ENCODE measurements around the genes GRP, CCBE1 and MC4R.

DNA sequence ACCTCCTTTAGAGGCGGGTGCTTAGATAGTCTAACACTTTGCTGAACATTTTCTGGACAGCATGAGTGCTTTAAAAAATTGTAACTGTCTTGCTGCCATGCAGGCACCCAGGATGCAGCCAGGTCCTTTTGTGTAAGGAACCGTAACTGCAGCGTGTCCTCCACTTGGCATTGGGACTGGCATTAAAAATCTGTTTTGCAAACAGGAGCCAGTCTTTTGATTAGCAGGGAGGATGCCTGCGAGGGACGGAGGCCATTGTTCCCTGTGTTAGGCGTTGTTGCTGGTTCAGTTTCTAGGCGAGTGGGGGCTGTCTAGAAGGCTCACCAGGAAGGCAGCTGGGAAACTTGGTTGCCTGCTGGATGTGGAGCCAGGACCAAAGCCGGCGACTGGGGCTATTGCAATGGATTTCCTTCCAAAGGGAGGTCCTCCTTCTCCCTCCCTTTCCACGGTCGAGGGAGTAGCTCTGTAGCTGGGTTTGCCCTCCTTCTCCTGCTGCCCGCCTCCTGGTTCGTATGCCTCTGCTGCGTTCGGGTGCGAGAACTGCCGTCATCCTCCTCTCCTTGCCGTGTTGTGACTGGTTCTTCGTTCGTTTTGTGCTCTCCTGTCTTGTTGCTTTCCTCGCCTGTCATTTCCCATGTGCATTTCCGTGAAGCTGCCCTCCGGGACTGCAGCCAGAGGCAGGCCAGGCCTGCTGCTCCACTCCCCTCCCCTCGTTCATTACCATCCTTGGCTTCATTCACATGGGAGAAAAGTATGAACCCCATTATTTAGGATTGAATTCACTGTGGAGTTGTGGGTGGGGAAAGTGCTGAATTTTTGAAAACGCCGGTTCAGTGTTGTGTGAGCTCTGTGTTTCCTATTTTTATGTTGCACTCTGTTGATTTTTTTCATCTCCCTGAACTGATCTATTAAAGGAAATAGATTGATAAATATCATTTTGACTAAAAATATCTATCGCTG is 203.4 kb downstream of the NEDD4L start:
- RRBS: no CpG with 5 or more reads among the region's 27 CpGs

DNA sequence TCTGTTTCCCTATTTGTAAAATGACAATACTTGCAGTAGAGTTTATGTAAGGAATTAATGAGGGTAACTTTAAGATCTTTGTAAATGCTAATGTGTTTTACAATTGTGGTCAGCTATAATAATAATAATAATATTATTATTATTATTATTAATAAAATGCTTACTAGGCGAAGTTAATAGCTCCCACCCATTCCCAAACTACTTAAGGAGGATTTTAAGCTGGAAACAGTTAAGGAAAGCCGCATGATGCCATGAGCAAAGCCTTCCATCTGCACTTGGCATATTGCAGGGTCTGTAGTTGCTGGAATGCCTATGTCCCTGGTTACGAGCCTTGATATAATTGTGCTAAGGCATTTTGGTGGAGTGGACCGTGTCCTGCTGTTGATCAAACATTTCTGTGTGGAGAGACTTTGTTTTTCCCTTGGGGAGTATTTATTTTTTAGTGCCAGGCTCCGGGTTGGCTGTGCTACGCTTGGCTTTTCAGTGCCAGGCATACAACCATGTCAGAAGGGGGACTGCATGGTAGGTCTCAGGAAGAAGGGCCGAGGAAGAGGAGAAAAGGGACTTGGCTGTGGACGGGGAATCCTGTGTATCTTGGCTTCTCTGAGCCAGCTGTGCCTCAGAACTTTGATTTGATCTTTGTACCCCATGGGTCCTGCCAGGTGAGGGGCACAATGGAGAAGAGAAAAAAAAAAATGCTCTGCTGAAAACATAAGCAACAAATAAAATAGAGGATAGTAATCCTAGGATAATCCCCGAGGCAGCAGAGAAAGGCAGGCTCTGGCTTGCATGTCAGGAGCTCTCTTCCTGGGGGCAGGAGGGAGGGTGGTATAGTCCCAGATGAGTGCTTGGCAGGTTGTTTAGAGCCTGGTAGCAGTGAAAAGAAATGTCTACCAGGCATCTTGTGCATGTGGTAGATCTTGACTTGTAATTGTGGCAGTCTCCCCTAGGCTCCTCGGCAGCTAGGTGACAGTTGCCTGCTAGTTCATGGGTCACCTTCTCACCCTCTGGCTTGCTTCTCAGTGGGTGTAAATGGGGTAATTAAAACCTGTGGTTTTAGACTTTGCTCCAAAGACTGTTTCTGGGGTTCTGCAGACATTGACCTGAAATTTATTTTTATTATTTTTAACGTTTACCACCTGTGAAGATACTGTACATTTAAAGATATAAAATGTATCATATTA is 232.9 kb downstream of the NEDD4L start:
- RRBS: no CpG with 5 or more reads among the region's 11 CpGs

- RRBS: no CpG with 5 or more reads among the region's 8 CpGs
Measured at GRCh38 chr18:58345043-58345596, 283.8 kb downstream of the ALPK2 start.

GRCh38 chr18:58525887-58526687 is 102.8 kb downstream of the ALPK2 start:
- RRBS: no CpG with 5 or more reads among the region's 5 CpGs

- RRBS: no CpG with 5 or more reads among the region's 5 CpGs
Measured at GRCh38 chr18:58526688-58527227, 102.1 kb downstream of the ALPK2 start.

DNA sequence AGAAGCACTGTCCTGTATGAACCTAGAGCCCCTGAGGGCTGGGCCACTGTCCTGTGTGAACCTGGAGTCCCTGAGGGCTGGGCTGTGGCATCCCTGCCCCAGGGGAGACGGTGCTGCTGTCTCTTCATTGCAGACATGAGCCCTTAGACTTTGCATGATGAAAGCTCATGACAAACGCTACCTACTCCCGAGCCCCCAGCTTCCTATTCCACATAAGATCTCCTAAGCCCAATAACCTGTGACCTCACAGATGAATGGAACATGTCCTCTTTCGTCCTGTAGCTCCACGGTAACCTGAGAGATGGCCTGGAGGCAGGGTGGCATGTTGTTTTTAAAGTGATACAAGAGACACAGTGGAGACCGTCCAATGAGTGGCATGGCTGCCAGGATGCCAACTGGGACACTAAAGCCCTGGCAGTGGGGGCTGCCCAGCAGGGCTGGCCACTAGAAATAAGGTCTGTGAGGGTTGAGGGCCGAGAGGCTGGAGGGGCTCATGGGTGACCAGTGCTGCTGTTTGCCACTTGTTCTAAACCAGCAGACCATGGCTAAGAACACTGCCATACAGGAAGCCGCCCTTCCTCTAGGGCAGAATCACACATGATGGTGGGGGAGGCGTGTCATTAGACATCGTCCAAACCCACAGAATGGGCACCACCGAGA is 72.0 kb downstream of the ALPK2 start:
- RRBS: no CpG with 5 or more reads among the region's 11 CpGs

- RRBS: no CpG with 5 or more reads among the region's 7 CpGs
Measured at GRCh38 chr18:58593843-58594444, 34.9 kb downstream of the ALPK2 start.

DNA sequence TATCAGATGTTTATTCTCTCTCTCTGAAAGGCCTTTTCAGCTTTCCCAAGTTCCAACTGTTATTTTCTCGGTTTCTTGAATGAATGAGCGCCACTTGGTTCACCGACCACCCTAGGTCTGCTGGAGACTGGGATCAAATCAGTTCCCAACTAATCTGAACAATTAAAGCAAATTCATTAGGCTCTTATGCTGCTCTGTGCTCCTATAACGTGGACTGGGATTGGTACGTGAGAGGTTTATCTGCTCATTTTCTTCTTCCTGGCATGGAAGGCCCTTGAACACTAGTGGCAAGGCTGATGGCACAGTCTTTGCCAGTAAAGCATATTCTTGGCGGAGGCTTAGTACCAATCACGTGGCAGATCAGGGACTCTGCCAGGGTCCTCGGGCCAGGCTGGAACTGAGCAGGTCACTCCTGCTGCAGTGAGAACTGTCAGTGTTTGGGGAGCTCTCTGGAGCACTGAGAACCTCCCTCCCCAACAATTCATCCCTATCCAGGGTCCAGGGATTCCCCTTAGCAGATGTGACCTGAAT is 3.6 kb upstream of the ALPK2 start:
- RRBS: no CpG with 5 or more reads among the region's 8 CpGs

DNA sequence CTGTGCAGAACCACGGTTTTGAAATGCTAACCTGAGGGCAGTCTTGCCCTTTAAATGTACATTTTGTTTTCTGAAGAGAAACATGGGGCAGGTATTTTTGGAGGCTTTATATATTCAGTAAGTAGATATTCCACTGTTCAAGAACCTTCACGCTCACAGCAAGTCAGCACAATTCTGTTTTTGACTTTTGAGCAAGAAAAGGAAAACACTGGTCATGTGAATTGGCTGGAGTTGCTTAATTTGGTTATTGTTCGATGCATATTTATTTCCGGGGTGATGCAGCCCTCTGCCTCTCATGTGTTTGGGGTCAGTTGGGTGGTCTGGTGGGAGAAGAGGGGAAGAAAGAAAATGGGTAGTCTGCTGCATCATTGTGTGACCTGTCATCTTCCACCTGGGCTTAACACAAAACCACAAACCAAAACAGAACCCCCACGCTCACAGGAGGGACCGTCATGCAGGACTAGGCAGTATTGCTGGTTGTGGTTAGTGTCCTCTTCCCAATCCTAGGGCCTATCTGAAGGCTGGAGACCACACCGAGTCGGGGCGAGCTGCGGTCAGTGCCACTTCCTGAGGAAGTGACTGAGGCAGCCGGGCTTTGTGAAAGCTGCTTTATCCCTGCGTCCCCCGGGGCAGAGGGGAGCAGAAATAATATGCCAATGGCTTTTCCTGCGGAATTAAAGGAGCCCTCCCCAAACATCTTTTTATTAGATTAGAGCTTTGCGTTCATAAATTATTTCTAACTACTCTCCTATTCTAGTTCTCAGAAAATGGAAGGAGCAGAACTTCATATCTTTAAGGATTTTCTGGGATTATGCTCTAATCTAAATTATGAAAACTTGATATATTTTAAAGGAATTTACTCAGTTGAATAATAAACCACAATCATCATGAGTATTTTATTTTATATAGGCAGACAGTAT is 22.8 kb downstream of the ZNF532 start:
- RRBS: no CpG with 5 or more reads among the region's 15 CpGs

GRCh38 chr18:59219823-59220464 is at the start of gene GRP:
TSS of gene GRP (plus strand) at chr18:59220158.
- RRBS: 66% methylated on average over 22 of the region's 58 CpGs

DNA sequence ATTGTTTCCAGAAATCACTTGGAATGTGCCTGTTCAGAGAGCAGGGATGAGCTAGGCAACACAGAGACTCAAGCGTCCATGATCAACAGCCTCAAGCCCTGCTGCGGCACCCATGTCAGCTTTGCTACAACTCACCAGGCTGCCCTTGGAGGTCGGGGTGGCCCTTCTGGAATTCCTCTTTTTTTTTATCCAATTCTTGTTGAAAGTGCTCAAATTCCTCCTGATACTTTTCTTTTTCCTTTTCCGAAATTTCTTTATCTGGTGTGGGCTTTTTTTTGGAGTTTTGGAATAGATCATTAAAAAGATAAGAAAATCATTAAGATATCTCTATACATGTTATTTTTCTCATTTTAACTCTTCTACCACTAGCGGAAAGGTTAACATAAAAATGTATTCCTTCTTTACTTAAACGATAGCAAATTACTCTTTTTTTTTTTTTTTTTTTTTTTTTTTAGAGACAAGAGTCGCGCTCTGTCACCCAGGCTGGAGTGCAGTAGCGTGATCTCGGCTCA is 13.2 kb downstream of the LMAN1 start:
- RRBS: no CpG with 5 or more reads among the region's 10 CpGs

DNA sequence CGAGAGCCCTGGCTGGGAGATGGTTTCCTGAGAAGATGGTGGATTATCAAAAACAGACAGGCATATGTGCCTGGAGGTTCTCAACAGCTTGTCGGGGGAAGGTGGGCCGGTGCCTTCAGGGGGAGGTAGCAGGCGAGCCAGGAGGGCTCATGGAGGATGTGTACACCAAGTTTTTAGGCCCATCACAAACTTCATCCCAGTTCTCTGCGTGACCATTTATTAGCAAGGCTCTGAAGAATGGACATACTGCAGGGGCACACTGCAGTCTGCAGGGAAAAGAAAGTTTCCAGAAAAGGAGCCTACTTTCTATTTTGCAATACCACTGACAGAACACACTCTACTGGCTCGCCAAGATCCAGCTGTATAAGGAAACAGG is 67.5 kb downstream of the CCBE1 start:
- RRBS: no CpG with 5 or more reads among the region's 6 CpGs

DNA sequence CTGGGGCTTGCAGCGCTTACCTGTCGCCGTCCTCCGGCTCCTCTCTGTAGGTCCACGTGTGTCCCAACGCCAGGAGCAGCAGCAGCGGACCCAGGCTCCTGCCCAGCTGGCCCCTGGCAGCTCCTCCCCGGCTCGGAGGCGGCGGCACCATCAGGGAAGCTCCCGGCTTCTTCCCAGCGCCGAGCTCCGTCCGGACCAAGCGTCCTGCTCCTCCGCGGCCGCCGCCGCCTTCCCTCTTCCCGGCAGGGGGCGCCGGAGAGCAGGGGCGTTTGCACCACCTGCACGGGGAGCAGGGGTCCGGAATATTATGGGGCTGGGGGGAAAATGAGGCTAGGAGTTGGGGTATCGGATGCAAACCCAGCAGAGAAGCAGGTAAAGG is at the start of gene CCBE1:
Gene CCBE1 (minus strand): TSS at position 232 of the 379 bp plus-strand sequence.
- RRBS: 40% methylated on average over 17 of the region's 29 CpGs

DNA sequence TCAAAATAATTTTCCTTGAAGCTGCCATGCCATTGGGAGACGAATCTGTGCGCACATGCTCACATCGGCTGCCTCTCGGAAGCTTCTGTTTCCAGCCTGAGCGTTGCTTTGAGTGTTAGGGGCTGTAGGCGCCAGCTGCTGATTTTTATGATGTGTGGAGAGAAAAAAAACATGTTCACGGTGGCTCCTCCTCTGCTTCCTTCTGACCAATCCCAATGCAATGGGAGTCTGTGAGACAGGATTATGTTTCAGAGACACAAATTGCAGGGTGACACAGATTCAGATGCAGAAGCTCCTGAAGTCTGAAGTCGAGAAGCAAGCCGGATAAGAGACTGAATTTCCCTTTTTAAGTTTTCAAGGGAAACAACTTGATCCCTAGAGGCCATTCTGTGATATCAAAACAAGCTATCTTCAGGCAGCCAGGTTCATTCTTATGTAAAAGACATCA is at the start of gene MC4R:
Gene MC4R (minus strand): TSS at position 117 of the 448 bp plus-strand sequence.
- RRBS: no CpG with 5 or more reads among the region's 9 CpGs

- RRBS: no CpG with 5 or more reads among the region's 3 CpGs
Measured at GRCh38 chr18:61735418-61735779, 157.4 kb downstream of the RNF152 start.

DNA sequence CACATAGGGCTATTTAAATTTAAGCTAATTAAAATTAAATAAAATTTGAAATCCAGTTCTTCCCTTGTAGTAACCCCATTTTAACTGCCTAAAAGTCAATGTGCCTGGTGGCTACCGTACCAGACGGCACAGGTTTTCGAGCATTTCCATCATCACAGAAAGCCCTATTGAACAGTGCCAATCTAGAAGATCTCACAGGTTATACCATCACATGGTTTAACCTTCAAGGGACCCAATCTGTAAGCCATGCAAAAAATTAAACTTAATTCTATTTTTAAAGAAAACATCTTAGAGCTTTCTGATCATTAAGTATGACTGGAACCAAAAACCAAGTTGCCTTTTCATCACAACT is 80.7 kb downstream of the RNF152 start:
- RRBS: no CpG with 5 or more reads among the region's 3 CpGs

DNA sequence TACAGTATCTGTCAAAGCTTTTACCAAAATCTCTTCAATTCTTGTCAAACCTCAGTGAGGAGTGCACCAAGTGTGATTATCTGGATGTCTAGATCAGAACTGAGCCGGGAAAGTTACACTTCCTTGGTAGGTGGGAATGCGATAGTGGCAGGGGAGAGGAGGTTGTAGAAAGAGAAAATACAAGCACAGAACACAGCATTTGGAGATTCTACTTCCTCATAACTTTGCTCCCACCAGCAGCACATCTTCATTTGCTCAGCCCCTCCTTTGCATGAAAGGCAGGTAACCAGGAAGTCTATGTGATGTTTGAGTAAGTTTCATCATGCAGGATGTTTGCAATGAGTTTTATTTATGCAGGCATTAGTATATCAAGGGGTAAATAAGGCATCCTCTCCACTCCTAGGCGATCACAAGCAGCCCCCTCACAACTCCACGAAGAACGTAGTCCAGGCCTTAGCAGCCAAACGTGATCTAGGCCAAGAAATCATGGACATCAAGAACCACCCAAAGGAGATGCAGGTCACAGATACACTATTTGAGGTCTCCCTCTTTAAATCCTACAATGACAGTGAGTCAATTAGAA is 5.0 kb downstream of the RNF152 start:
- RRBS: no CpG with 5 or more reads among the region's 6 CpGs

DNA sequence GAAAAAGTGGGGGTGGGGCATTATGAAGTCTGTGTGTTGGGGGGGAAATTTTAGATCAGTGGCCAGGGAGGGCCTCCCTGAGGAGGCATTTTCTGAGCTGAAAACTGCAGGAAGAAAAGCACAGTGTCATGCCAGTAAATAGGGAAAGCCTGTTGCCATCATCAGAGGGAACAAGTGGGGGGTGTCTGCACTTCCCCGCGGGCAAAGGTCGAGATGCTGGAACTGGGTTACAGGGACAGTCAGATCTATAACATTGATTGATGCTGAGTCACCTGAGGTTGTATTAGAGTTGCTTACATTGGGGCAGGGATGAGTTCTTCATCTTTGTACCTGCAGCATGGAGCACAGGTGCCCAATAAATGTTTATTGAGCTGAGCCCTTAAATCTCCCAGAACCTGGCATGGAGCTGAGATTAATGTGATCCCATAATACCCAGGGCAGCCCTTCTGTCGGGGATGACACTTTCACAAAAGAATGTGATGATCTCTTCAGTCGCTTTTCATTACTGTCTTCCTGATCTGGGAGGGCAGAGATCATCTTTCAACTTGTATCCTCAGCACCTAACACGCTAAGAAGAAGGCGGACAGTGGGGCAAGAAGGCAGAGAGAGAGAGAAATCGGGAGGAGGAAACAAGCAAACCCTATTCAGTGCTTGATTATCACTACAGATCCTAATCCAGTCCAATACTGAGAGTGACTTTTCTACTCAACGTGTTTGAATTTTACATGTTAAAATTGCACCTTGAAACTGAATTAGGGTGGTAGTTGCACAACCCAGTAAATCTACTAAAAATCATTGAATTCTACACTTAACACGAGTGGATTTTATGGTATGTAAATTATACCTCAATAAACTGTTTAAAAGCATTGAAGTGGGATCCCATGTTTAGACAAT is 6.0 kb upstream of the RNF152 start:
- RRBS: no CpG with 5 or more reads among the region's 10 CpGs

DNA sequence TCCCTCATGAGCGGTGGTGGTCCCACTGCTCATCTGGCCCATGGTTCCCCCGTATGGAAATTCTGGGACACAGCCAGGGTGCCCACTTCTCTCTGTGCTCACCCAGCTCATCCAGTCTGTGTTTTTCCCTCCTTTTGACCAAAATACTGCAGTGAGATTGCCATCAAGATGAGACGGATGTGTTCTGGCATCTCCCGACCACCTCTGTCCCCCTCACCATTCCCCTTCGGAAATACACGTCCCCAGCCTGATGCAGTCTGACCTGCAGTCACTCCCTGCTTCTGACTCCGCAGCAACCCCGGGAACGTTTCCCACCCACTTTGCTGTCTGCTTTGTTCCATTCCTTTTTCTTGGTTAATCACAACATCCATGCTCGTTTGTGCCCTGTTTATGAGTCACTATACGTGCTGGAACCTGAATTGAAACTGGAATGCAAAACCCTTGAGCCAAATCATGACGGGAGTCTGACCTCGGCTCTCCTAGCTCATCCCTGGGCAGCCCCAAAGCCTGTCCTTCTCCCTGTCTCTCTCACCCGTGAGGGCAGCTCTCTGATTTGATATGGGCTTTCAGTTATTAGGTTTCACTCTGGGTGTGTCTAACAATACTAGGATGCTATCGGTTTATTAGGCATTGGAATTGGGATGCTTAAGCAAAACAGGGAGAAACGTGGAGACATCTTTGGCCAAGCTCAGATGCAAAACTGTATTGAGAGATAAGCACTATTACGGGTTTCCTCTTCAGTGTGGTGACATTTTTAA is 57.1 kb upstream of the RNF152 start:
- RRBS: no CpG with 5 or more reads among the region's 17 CpGs

DNA sequence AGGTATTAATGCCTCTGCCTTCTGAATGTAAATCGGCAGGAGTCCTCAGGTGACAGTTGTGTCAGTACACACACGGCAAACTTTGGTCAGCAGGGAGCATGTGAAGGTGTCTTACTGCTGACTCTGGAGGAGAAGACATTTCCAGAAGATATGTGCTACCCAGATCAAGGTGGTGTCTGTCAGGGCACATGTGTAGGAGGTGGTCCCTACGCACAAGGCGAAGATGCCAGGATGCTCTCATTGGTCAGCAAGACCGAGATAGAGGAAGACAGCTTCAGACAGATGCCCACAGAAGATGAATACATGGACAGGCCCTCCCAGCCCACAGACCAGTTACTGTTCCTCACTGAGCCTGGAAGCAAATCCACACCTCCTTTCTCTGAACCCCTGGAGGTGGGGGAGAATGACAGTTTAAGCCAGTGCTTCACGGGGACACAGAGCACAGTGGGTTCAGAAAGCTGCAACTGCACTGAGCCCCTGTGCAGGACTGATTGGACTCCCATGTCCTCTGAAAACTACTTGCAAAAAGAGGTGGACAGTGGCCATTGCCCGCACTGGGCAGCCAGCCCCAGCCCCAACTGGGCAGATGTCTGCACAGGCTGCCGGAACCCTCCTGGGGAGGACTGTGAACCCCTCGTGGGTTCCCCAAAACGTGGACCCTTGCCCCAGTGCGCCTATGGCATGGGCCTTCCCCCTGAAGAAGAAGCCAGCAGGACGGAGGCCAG is 43.7 kb downstream of the TNFRSF11A start:
- RRBS: no CpG with 5 or more reads among the region's 12 CpGs

All from Jurkat, Clone E6-1 (cell line).